SK-MEL-5 (cell line): ENCODE data around the genes UGT1A4 and SH3BP4.

GRCh38 chr2:233523125-233523915 lies 43.3 kb downstream of the USP40 start:
RAMPAGE:
- cytosol, long total RNA: no peak
- long total RNA: no peak
- nucleus, long total RNA: no peak

DNA sequence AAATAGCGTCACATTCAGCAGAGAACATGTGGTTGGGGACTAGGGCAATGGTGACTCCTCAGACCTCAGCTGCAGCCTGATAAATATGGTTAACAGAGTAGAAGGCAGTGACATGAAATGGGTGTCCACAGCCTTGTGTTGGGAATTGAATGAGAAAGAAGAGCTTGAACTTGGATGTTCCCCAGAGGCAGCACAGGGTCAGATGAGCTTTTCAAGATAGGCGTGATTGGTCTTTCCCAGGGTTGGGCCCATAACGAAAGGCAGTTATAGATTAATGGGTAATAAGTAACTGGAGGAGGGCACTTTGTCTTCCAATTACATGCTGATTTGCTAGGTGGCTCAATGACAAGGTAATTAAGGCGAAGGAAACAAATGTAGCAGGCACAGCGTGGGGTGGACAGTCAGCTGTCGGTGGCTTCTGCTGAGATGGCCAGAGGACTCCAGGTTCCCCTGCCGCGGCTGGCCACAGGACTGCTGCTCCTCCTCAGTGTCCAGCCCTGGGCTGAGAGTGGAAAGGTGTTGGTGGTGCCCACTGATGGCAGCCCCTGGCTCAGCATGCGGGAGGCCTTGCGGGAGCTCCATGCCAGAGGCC lies at the start of gene UGT1A4:
UGT1A4 (plus strand) TSS at position 342 of the 592 bp plus-strand sequence.
RAMPAGE:
- cytosol, long total RNA: no peak
- long total RNA: no peak
- nucleus, long total RNA: no peak

DNA sequence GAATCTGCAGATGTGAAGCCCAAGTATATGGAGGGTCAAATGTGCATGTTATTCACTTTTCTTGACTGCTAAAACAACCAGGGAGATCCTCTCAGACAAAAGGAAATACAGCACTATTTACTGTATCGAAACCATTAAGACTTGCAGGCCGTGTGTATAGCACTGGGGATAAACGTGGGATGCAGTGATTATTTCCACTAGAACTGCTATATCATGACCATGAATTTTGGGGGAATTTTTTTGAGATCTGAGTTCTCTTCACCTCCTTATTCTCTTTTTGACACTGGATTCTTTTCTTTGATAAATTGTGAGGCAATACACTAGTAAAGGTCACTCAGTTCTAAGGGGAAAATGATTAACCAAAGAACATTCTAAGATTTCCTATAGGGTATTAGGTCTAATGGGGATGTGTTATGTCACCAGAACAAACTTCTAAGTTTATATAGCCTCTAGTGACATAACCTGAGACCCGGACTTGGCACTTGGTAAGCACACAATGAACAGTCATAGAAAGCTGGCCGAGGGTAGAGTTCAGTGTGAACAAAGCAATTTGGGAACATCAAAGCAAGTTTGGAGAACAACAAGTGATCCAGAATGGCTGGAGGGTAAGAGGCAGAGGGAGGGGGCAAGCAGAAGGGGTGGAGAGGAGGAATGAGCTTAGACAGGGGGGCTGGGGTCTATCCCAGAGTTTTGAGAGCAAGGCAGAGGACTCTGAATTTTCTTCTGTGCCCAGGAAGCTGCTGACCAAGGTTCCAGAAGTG lies 14.8 kb upstream of the UGT1A1 start:
RAMPAGE:
- cytosol, long total RNA: no peak
- long total RNA: no peak
- nucleus, long total RNA: no peak

DNA sequence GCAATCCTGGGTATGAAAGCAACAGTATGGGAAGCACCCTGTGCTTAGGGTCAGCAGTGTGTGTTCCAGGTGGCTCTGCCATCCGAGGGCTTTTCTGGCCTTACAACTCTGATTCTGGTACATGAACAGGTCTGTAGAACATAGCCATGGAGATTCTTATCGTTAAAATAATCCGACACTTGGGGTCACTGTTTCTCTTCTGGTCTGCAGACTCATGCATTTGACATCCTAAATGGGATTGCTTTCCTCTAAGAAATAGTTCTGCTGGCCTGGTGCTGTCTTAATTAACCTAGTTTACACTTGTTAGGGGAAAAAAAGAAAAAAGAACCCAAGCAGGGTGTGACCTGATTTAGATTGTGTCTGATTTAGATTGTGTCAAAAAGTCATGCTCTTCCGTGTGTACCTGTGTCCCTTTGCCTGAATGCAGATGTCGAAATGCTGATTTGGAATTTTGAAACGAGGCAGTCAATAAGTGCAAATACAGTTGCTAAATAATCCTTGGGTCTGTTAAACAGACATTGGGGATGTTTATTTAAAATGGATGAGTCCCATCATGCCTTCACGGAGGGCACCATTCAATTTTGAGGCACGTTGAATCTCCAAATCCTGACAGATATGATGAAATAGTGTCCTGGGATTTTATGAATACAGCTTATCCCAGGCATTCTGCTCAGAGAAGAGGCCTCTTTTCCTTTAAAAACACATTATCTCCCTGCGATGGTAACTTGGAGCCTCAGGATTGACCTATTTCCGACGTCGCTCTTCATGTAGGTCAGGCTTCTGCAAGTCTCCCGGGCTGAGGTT lies 59.7 kb downstream of the TRPM8 start:
RAMPAGE:
- cytosol, long total RNA: no peak
- long total RNA: no peak
- nucleus, long total RNA: no peak

GRCh38 chr2:234091666-234092324 lies 41.3 kb downstream of the SPP2 start:
RAMPAGE:
- cytosol, long total RNA: no peak
- long total RNA: no peak
- nucleus, long total RNA: no peak

GRCh38 chr2:234203445-234203737 lies 152.9 kb downstream of the SPP2 start:
RAMPAGE:
- cytosol, long total RNA: no peak
- long total RNA: no peak
- nucleus, long total RNA: no peak

RAMPAGE:
- cytosol, long total RNA: no peak
- long total RNA: no peak
- nucleus, long total RNA: no peak
Measured at GRCh38 chr2:234292514-234293341, 204.2 kb downstream of the ARL4C start.

GRCh38 chr2:234307985-234308498 lies 188.8 kb downstream of the ARL4C start:
RAMPAGE:
- cytosol, long total RNA: no peak
- long total RNA: no peak
- nucleus, long total RNA: no peak

DNA sequence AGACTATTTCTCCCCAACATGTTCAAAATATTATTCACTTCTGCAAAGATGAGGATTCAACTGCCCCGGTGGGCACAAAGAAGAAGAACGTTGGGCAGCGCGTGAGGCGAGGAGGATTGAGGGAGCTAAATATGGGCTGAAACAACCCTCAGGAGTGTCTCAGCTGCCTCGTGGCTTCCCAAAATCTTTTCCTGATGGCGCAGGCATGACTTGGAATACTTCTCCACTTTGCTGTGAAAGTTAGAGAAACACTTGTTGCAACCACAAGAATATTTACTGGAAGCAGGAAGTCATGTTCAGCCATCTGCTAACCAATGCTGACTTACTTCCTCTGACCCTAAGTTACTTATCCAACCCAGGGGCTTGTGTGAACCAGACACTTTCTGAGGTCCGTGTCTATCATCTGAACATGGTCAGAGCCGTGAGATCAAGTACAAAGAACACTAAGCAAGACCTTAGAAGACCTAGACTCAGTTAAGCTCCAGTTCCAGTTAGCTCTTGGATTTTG lies 148.8 kb downstream of the ARL4C start:
RAMPAGE:
- cytosol, long total RNA: no peak
- long total RNA: no peak
- nucleus, long total RNA: no peak

RAMPAGE:
- cytosol, long total RNA: no peak
- long total RNA: no peak
- nucleus, long total RNA: no peak
Measured at GRCh38 chr2:234369006-234369426, 127.9 kb downstream of the ARL4C start.

DNA sequence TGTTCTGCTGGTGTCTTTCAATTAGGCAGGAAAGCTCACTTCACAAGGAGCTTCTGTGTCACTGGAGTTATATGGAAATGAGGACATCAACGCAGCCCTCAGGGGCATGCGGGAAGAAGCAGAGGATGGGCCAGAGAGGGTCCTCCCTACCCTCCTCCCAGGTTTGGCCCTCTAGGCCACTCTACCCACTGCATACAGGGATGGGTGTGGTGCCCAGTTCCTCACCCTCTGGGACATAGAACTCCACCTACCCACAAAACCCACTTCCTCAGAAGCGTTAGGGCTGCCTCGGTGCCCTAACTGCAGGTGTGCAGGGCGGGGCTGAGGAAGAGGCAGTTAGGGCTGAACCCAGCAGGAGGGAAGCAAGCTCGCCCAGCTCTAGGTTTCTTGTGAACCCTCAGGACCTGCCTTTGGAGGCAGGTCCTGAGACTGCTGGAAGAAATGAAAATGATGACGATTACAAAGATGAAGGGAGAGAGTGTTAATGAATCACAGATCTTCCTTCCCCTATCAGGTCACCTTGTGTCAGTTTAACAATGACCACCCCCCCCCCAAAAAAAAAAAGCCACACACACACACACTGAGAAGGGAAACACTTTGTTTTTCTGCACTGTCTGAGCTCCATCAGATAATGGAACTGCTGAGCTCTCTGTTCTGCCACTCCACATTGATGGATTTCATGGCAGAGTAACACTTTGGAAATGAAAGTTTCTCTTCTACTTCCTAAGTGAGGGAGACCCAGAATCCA lies 70.9 kb downstream of the ARL4C start:
RAMPAGE:
- cytosol, long total RNA: no peak
- long total RNA: no peak
- nucleus, long total RNA: no peak

RAMPAGE:
- cytosol, long total RNA: no peak
- long total RNA: no peak
- nucleus, long total RNA: no peak
Measured at GRCh38 chr2:234459494-234459992, 37.3 kb downstream of the ARL4C start.

DNA sequence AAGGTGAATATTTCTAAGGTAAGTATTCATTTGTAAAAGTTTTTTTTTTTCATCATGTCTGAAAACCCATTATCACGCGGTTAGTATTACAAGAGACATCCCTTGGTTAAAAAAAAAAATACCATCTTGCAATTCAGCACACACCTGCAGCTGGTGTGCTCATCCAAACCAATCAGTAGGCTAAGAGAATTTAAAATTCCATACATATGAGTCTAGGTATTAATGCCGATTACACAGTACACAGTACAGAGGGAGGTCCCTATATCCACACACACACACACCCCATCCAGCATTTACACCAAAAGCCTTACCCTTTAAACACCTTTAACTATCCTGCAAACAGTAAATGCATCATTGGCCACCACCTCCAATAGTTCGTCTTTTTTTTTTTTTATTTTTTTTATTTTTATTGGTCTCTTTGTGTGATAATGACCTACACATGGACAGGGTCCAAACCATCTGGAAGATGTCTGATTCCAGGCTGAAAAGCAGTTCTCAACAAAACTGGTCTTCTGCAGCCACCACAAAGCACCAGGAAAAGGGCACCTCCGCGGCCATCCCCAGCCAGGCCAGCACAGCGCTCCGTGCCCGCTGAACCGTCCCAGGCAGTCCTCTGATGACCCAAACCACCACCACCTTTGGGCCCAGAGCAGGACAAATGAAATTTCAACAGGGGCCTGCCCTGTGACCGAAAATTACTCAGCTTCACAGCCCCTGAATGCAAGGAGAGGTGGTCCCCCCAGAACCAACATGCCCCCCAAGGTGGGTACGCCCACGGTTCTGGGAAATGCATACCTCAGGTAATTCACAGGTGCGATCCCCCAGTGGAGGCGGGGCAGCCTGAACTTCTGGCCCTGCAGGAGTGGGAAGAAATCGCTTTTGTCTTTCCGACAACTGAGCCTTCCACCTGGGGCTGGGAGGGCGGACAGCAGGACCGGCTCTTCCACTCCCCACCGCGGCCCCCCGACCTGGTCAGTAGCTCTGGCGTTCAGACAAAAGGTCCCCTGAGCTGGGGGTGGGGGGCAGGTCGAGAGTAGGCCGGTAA lies 1.8 kb downstream of the ARL4C start:
RAMPAGE:
- cytosol, long total RNA: no peak
- long total RNA: no peak
- nucleus, long total RNA: no peak

DNA sequence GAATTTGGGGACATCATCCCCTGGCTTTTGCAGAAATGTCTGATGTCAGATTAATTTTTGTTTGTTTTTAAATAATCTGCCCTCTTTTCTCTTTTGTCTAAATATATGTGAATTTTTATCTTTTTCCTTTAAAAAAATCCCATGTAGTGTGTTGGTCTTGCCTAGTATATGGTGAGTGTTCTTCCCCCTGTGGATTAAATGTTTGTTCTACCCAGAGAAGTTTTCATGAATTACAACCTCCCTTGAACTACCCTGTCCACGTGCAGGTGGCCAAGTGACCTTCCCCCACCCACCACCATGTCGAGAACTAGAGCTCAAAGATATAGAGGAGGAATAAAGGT lies 192.0 kb upstream of the ARL4C start:
RAMPAGE:
- cytosol, long total RNA: no peak
- long total RNA: no peak
- nucleus, long total RNA: no peak

DNA sequence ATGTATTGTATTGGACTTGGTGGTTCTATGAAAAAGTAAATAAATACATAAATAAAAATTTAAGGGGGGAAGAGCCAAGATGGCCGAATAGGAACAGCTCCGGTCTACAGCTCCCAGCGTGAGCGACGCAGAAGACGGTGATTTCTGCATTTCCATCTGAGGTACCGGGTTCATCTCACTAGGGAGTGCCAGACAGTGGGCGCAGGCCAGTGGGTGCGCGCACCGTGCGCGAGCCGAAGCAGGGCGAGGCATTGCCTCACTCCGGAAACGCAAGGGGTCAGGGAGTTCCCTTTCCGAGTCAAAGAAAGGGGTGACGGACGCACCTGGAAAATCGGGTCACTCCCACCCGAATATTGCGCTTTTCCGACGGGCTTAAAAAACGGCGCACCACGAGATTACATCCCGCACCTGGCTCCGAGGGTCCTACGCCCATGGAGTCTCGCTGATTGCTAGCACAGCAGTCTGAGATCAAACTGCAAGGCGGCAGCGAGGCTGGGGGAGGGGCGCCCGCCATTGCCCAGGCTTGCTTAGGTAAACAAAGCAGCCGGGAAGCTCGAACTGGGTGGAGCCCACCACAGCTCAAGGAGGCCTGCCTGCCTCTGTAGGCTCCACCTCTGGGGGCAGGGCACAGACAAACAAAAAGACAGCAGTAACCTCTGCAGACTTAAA lies 63.4 kb upstream of the SH3BP4 start:
RAMPAGE:
- cytosol, long total RNA: no peak
- long total RNA: no peak
- nucleus, long total RNA: no peak

RAMPAGE:
- cytosol, long total RNA: no peak
- long total RNA: no peak
- nucleus, long total RNA: no peak
Measured at GRCh38 chr2:234932508-234933132, 19.2 kb upstream of the SH3BP4 start.

GRCh38 chr2:234951582-234952357 lies at the start of gene SH3BP4:
Gene SH3BP4, plus strand, starts transcription at chr2:234952017.
RAMPAGE:
- cytosol, long total RNA: no peak
- long total RNA: no peak
- nucleus, long total RNA: no peak

GRCh38 chr2:235263396-235264160 lies 230.3 kb upstream of the AGAP1 start:
RAMPAGE:
- cytosol, long total RNA: no peak
- long total RNA: no peak
- nucleus, long total RNA: no peak

GRCh38 chr2:235406227-235406833 lies 87.5 kb upstream of the AGAP1 start:
RAMPAGE:
- cytosol, long total RNA: no peak
- long total RNA: no peak
- nucleus, long total RNA: no peak

DNA sequence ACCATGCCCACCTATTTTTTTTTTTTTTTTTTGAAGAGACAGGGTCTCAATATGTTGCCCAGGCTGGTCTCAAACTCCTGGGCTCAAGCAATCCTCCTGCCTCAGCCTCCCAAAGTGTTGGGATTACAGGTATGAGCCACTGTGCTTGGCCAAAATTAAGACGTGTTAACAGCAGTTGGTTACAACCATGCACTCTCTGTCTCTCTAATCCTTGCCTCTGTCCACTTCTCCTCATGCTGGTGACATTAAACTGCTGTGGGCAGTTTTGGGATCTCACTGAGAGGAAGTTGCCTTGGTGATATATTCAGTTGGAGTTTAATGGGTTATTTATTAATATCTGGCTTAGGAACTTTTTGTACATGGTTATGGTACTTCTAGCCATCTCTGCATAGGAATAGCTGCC lies 44.5 kb upstream of the AGAP1 start:
RAMPAGE:
- cytosol, long total RNA: no peak
- long total RNA: no peak
- nucleus, long total RNA: no peak